Thoracic aorta endothelial cell (primary cell): ENCODE results near the gene TDRD9.

DNA sequence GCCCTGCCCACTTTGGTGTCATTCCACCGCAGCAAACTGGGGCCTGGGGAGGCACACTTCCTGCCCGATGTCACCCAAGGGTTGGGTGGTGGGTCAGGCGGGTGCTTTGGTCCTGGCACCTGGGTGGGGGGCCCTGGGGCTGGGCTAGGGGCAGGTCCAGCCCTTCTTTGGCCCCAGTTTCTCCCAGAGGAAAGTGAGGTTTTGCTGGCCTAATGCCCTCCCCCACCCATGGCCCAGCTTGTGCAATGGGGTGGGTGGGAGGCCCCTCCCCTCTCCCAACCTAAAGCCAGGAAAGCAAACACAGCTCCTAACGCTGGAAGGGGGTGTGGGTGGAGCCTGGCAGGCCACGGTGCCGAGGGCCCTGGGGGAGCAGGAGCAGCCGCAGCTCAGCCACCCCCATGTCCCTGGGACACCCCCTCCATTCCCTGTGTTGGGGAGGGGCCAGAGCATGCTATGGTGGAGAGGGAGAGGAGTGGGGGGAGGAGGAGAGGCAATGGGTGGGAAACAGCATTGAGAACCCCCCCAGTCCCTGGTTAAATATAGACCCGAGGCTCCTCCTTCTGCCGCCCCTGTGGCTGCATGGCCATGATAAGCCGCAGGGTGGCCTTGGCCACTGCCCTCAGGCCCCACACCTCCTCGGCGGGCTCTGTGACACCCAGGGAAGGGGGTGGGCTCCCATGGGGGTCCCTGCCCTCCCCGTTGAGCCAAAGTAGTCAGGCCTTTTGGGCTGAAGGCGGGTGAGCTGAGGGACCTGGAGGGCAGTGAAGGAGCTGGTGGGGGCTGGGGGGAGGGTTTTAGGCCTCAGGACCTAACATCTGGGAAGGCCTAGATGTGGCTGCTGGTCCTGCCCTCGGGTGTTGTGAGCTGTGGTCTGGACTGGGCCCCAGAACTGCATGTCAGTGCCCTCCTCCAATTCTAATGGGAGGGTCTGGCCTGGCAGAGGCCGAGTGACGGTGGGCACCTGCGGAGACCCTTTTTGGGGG, 4.8 kb downstream of the EXOC3L4 start:
- CAGE, long polyA plus RNA: no peak

DNA sequence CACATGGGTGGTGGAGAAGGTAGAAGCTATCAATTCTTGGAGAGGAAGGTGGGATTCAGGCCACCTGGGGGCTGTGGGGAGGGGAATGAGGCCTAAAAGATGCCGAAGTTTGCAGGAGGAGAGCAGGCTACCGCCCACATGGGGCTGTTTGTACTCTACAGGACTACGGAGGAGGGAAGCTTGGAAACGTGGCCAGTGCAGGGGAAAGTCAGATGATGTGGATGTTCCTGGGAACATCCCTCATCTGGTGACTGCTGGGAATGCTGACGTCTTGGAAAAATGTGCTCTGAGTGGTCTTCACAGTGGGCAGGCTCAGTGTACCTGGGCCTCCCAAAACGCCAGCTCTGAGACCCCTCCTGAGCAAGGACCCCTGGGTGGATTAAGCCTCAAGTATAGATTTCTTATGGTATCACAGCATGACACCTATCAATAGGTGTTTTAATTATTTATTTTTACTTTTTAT, 78.6 kb downstream of the TNFAIP2 start:
- CAGE, long polyA plus RNA: no peak

- CAGE, long polyA plus RNA: no peak
Observed at GRCh38 chr14:103209979-103210456, 86.8 kb downstream of the TNFAIP2 start.

- CAGE, long polyA plus RNA: no peak
Observed at GRCh38 chr14:103329694-103330327, 4.2 kb upstream of the EIF5 start.

GRCh38 chr14:103542014-103543130, 13.4 kb downstream of the TRMT61A start:
- CAGE, long polyA plus RNA: no peak

- CAGE, long polyA plus RNA: no peak
Observed at GRCh38 chr14:103551946-103553034, 10.2 kb downstream of the BAG5 start.

- CAGE, long polyA plus RNA: no peak
Observed at GRCh38 chr14:103576402-103577128, 13.8 kb downstream of the COA8 start.

DNA sequence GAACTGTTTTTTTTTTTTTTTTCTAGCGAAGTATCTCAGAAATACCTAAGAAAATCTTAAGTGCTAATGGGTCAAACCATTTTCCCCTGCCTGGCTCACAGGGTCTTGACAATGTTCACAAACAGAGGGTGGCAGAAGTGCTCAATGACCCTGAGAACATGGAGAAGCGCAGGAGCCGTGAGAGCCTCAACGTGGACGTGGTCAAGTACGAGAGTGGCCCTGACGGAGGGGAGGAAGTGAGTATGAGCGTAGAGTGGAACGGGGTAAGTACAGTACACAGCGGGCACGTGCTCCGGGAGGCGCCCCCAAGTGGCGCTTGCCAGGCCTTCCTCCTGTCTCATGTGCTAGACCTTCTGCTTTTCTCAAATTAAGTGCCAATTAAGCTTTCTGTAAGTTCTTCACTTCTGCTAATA, 36.0 kb downstream of the XRCC3 start:
- CAGE, long polyA plus RNA: no peak

DNA sequence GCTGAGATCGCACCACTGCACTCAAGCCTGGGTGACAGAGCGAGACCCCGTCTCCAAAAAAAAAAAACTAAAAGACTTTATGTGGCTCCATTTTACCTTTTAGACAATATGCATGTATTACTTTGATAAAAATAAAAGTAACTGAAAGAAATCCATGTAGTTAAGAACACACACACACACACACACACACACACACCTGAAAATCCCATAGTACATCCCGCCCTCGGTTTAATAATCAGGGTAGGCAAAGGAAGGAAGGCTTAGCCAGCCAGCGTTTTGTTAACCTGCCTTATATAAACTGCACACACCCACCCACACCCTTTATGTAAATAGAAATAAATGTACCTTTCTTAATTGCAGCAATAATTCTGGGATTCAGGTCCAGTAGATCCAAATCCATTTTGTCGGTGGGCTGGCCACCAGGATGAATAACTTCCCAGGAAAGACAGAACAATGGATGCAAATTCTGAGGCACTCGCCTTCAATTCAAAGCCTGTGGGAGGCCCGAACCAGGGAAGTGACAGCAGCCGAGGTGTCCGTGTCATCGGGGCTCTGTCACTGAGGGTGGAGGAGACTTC, 4.5 kb downstream of the XRCC3 start:
- CAGE, long polyA plus RNA: no peak

DNA sequence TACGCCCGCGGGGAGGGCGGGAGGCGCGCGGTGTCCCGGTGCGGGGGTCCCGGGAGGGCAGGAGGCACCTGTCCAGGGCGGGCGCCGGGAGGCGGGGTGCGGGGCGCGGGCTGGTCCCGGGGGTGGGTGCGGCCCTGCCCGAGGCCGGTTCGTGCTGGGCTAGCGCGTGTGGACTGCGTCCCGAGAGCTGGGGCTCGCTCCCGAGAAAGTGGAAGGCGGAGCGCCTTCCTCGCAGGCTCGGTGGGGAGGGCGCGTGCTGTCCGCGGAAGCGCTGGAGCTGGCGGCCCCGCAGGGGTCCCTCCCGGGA, 501 bp downstream of the ZFYVE21 start:
- CAGE, long polyA plus RNA: no peak

DNA sequence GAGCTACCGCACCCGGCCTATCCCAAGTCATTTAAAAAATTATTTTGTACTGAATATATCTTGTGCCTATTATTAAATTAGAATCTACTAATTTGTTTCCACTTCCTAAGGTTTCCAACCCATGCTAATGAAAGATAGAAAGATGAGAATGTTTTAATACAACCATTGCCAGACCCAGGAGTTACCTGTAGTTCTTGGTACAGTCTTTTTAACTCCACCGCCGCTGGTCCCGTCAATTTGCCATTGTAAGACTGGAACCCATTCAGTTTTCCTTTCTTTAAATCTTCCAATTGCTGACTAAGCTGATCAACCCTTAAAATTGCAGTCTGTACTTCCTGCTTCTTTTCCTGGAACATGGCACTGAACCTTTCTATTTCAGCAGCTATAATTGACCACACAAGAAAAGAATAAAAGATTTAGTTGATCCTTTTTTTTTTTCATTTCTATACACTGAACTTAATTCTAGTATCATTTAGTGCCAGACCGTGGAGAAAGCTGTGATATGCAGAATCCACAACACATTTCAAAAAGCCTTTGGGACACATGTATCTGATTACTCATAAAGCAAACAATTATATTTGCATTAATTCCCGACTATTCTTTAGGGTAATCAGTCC, 37.3 kb downstream of the ZFYVE21 start:
- CAGE, long polyA plus RNA: no peak

GRCh38 chr14:103891136-103892111, 29.9 kb downstream of the ATP5MJ start:
- CAGE, long polyA plus RNA: no peak

DNA sequence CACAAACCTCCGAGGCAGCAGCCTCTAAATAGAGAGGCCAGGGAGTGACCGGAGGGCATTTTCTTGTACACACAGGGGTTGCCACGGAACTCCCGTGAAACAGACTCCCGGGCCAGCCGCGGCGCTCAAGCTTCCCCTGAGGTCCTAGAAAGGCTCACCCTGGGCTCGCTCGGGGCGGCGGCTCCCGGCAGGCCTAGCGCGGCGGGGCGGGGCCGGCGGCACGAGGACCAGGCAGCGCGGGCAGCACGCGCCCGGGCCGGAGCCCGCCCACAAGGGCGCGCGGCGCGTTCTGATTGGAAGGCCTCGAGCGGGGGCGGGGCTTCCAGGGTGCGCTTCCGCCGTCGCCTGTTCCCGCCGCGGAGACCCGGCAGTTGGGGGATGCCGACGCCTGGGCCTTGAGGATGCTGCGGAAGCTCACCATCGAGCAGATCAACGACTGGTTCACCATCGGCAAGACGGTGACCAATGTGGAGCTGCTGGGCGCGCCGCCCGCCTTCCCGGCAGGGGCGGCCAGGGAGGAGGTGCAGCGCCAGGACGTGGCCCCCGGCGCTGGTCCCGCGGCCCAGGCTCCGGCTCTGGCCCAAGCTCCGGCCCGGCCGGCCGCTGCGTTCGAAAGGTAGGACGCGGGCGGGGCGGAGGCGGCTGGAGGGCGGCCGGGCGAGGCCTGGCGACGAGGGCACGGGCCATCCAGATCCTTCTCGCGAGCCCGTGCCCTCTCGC, at the start of gene TDRD9:
TDRD9 (plus strand) TSS at position 348 of the 720 bp plus-strand sequence.
- CAGE, long polyA plus RNA: no peak

DNA sequence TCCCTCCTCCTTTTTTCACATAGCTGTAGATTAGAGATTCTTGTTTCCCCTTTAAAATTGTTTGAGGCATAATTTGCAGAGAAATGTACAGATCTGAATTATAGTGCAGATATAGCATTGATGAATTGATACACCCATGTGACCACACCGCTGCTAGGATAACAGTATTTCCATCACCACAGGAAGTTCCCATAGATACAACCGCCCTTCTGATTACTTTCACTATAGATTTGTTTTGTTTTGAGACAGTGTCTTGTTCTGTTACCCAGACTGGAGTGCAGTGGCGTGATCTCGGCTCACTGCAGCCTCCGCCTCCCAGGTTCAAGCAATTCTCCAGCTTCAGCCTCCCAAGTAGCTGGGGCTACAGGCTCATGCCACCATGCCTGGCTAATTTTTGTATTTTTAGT, 8.8 kb upstream of the ASPG start:
- CAGE, long polyA plus RNA: no peak

DNA sequence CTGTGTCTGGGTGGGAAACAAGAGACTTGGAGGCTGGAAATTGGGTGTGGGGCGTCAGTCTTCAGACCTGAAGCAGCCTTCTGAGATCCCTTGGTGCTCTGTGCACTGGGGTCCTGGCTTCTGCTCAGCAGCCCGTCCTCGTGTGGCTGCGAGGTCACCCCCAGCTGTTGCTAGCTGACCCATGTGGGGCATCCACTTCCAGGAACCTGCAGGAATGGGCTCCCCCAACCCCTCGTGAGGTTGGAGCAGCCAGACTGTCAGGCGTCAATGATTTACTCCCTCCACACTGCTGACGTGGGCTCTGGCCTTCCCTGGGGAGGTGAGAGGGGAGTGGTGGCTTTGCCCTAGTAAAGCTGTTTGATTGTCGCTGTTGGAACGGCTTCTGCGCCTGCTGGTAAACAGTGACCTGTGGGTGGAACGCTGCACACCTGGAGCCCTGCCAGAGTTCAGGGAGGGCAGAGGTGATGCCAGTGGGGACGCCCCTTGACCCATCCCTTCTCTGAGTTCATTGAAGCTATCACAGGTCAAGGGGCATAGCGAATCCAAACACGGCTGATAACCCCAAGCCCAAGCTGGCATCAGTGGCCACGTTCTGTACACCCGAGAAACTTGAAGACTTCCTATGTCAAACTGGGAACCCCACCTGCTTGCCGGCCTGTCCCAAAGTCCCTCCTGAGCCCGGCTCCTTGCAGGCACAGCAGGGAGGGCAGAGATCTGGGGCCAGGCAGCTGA, 2.5 kb downstream of the ASPG start:
- CAGE, long polyA plus RNA: no peak

DNA sequence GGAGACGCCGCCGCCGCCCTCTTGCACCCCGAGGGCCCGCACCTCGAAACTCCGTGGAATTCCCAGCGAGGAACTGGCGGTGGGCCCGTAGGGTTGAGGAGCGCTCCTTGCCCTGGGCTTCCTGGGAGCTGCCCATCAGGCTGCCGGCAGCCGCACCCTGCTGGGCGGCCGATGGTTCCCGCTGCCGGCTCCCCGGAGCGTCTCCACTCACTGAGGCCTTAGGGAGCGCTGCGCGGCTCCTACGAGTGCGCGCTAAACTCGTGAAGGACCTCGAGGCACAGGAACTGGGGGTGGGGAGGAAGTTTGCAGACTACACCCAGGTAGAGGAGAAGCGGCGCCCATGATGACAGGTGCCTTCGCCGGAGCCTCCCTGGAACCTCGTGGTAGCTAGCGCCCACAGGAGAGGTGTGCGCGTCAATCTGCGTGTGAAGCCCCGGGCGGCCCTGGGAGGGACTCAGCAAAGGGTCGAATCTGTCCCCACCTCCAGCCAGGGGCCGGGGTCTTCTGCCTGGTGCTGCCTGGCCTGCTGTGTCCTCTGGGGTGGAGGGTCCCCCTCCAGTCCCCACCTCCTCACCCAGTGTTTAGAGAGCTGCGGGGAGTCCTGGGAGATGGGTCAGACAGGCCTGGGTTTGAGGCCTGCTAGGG, 20.5 kb upstream of the KIF26A start:
- CAGE, long polyA plus RNA: no peak

GRCh38 chr14:104135969-104136499, 2.4 kb upstream of the KIF26A start:
- CAGE, long polyA plus RNA: no peak

DNA sequence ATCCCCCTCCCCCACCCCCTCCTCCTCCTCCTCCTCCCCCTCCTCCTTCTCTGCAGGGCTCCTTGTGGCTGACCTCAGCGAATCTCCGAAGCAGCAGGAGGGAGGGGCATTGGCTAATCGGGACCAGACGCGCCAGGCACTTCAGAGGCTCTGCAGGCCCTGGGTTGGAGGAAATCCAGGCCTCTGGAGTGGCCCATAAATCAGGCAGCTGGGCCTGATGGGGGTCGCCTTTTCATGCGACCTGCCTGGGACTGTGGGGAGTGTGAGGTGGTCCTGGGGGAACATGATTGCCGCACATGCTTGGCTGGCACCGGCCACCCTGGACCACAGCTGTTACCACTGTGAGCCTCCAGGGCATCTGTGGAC, 11.8 kb downstream of the KIF26A start:
- CAGE, long polyA plus RNA: no peak

DNA sequence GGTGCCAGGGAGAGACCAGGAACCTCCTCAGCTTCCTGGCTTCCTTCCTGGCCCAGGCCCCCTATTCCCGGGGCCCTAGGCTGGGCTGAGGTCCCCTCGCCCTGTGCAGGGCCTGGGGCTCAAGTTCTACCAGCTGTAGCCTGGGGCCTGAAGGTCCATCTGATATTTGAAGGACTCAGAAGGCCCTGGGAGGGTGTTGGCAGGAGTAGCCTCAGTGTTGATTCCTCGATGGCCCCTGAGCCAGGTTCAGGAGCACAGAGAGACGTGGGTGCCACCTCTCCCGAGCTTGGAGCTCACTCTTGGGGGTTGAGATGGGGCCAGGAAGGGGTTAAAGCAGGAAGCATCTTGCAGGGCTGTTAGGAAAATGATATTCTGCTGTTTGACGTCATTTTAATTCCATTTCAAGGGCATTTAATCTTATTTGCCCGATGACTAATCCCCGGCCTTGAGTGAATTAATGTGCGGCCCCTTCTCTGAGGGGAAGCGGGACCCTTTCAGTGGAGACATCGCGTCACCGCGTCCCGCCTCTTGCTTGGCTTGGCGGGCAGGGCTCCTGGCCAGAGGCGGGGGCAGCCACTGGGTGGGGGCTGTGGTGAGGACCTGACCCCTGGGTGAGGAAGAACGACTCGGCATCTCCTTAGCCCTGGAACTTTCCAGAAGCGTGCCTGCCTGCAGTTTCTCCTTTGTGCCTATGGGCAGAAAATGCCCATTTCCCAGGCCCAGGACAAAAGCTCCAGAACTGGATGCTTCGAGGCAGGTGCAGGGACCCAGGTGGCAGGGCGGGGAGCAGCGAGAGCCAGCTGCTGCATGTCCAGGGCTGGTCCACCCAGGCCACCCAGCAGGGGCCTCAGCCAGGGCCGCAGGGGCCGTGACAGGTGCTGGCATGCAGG, 158.2 kb downstream of the KIF26A start:
- CAGE, long polyA plus RNA: no peak

- CAGE, long polyA plus RNA: no peak
Observed at GRCh38 chr14:104567296-104567942, 12.1 kb upstream of the C14orf180 start.